ENCODE results near the genes CEP164, DSCAML1 and ARCN1.

GRCh38 chr11:117143433-117143761 lies 690 bp upstream of the PAFAH1B2 start:
- RRBS, result no CpG with 5 or more reads among the region's 3 CpGs

DNA sequence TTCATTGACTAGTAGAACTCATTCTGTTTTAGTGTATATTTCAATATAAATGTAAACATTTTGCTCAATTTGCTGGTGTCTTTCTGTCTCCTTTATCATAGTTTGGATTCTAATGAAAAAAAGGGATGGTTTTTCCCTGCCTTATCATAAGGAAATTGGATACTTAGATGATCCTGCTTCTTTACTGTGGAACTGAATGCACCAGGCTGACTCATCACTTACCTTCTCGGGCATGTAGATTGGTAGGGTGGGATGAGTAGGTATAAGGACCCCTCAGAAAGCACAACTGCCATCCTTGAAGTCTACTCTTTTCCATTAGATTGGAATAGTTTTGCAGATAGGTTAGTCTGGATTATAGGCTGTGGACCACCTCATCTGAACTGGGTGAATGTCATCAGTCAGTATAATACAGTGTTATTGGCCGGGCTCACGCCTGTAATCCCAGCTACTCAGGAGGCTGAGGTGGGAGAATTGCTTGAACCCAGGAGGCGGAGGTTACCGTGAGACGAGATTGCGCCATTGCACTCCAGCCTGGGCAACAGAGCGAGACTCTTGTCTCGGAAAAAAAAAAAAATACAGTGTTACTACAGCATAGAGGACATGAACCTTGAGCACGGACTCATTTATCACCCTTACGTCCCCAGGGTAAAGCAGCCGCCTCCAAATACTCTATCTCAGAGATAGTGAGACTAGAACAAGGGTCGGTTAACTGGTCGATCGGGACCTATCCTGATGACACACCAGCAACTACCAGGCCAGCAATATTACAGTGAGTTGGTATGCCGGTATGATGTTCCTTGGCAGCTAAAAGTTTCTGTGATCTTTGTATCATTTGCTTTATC lies 7.3 kb upstream of the SIDT2 start:
- RRBS, result no CpG with 5 or more reads among the region's 16 CpGs

DNA sequence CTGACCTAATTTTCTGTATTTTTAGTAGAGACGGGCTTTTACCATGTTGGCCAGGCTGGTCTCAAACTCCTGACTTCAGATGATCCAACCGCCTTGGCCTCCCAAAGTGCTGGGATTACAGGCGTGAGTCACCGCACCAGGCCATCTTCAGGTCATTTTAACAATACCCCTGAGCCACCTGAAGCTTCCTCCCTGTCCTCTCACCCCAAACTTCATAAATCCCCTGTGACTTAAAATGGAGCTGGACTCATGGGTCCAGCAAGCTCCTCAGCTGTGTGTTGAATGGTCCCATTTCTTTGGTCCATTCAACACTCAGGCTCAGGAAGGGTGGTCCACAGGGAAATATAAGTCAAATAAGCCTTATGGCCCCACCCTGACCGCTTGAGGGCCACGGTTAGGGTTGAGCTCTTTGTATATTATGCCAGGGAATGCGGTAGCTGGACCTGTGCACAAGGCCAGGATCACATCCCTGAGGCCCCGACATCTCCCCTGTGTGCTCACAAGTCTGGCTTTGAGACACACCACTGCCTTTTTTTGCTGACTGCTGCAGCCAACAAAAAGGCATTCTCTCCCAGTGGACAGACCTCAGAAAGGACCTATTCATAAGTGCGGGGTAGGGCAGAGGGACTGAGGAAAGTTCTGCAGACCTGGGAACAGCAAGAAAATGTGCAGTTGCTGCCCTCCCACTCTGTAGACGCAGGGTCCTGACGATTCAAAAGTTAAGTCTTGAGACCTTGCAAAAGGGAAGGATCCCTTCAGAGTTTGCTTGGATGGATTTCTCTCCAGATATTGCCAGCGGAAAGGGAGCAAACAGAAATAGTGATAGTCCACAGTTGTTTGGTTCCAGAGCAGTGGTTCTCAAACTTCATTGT lies 3.5 kb upstream of the SIDT2 start:
- RRBS, result no CpG with 5 or more reads among the region's 12 CpGs

GRCh38 chr11:117189440-117190113 lies 9.6 kb upstream of the TAGLN start:
- RRBS, result no CpG with 5 or more reads among the region's 17 CpGs

GRCh38 chr11:117203733-117203930 lies 4.5 kb downstream of the TAGLN start:
- RRBS, result no CpG with 5 or more reads among the region's 3 CpGs

DNA sequence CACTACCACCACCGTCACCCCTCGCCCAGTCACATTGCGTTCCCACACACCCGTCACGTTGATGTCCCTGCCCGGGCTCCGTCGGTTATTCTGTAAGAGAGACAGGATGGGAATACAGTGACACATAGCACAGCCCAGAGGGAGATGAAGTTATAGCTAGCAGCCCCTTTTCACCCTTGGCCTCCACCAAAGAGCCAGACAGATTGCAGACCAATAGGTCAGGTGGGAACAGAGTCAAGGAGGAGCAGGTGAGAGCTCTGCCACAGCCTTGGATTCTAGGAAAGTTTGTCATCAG lies 3.7 kb downstream of the PCSK7 start:
- RRBS, result no CpG with 5 or more reads among the region's 8 CpGs

- RRBS, result 2% methylated on average over 7 of the region's 66 CpGs
These were observed at the start of gene CEP164 for GRCh38 chr11:117327528-117328408. Gene CEP164 (plus strand): TSS chr11:117327854.

GRCh38 chr11:117328409-117328801 lies 751 bp downstream of the CEP164 start:
- RRBS, result no CpG with 5 or more reads among the region's 12 CpGs

DNA sequence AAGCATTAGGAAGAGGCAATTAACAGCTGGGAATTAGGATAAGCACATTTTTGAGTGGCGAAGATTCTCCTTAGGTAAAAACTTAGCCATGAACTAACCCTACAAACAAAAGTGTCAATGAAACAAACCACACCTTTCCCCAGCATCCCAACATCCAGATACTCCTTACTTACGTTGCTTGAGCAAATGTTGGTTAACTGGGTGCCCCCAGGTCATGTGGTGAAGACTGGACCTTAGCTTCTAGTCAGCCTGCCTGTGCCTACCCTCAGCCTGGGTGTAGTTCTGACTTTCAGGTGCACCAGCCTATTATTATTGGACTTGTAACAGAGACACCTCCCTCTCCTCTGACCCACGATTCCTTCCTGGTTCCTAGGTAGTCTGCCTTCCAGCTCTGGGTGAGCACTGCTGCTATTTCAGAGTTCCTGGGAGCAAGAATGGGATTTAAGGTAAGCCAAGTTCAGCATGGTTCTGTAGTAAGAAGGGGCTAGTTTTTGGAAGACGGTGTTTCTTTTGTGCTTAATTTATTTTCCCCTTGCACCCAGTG lies 138.3 kb downstream of the DSCAML1 start:
- RRBS, result no CpG with 5 or more reads among the region's 4 CpGs

DNA sequence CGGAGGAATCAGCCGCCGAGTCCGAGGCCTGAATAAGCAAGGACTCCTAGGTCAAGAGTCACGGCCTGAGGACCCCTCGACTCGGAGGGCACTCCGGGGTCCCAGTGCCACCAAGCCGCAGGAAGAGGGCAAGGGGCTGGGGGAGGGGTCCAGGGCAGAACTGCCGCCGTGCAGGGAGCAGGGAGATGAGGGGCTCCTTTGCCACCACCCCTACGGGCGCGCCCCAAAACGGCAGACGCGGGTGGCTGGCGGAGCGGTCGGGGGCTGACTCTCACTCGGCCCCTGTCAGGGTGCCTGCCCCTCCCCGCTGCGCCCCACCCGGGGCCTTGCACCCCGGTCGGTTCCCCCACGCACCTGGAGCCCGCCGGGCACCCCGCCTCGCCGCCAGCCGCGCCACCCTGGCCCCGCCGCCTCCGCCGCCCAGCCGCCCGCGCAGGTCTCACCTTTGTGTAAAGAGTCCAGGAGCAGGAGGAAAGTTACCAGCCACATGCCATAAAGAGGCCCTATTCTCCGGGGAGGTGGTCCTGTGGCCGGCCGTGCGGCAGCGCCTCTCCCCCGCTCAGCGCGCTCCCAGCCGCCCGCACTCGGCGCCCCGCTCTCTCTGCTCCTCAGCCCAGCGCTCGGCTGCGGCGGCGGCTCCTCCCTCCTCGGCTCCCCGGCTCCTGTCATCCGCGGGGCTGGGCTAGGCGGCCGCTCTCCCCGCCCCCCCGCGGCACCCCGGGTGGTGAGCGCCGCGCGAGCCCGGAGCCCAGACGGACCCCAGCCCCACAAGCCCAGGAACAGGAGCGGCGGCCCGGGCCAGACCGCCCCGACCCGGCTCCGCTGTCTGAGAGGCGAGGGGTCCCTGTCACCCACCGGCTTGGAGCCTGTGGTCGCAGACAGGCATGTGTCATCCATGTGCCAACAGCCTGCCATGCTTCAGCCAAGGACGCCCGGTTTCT lies at the start of gene DSCAML1:
Gene DSCAML1, minus strand, starts transcription at position 626 of the 941 bp plus-strand sequence.
- RRBS, result 5% methylated on average over 18 of the region's 87 CpGs

- RRBS, result 2% methylated on average over 3 of the region's 27 CpGs
These were observed 849 bp downstream of the FXYD6 start for GRCh38 chr11:117875326-117876291.

DNA sequence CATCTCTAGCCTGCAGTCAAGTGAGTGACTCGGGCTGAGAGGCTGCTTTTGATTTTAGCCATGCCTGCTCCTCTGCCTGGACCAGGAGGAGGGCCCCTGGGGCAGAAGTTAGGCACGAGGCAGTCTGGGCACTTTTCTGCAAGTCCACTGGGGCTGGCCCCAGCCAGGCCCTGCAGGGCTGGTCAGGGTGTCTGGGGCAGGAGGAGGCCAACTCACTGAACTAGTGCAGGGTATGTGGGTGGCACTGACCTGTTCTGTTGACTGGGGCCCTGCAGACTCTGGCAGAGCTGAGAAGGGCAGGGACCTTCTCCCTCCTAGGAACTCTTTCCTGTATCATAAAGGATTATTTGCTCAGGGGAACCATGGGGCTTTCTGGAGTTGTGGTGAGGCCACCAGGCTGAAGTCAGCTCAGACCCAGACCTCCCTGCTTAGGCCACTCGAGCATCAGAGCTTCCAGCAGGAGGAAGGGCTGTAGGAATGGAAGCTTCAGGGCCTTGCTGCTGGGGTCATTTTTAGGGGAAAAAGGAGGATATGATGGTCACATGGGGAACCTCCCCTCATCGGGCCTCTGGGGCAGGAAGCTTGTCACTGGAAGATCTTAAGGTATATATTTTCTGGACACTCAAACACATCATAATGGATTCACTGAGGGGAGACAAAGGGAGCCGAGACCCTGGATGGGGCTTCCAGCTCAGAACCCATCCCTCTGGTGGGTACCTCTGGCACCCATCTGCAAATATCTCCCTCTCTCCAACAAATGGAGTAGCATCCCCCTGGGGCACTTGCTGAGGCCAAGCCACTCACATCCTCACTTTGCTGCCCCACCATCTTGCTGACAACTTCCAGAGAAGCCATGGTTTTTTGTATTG lies 13.7 kb downstream of the IL10RA start:
- RRBS, result no CpG with 5 or more reads among the region's 5 CpGs

DNA sequence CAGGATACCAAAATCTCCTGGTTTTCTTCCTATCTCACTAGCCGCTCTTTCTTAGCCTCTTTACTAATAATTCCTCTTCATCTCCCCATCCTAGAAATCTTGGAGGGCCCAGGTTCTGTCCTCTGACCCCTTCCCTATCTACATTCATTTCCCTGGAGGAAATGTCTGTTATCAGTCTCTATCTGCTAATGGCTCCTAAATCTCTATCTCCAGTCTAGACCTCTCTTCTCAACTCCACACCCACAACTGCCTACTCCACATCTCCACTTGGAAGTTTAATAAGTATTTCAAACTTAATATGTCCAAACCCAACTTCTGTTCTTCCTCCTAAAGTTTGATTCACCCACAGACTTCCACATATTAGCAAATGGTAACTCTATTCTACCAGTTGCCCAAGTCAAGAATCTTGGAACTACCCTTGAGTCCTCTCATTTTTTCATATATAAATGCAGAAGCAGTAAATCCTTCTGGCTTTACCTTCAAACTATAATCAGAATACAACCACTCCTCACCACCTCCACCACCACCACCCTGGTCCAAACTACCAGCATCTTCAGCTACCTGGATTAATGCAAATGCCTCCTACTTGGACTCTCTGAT lies 6.6 kb upstream of the JAML start:
- RRBS, result no CpG with 5 or more reads among the region's 1 CpG

GRCh38 chr11:118473250-118474351 lies 37.3 kb downstream of the KMT2A start:
- RRBS, result no CpG with 5 or more reads among the region's 13 CpGs

DNA sequence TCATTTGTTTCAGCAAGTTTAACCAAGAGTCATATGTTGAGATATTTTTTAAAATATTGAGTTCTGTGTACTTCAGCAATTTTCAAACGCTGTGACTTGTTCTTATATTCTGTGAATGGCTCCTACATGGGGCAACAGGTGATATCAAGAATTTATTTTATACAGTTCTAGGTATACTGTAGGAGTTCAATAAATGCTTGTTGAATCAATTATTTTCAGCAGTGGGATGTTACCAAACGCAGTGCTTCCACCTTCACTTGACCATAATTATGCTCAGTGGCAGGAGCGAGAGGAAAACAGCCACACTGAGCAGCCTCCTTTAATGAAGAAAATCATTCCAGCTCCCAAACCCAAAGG lies 31.8 kb upstream of the TTC36 start:
- RRBS, result no CpG with 5 or more reads among the region's 3 CpGs

- RRBS, result no CpG with 5 or more reads among the region's 7 CpGs
These were observed 16.6 kb upstream of the TTC36 start for GRCh38 chr11:118510422-118511407.

- RRBS, result no CpG with 5 or more reads among the region's 51 CpGs
These were observed 781 bp upstream of the TMEM25 start for GRCh38 chr11:118530008-118530813.

GRCh38 chr11:118572238-118572568 lies at the start of gene ARCN1:
Gene ARCN1 (plus strand): TSS chr11:118572409.
- RRBS, result 3% methylated on average over 6 of the region's 22 CpGs

DNA sequence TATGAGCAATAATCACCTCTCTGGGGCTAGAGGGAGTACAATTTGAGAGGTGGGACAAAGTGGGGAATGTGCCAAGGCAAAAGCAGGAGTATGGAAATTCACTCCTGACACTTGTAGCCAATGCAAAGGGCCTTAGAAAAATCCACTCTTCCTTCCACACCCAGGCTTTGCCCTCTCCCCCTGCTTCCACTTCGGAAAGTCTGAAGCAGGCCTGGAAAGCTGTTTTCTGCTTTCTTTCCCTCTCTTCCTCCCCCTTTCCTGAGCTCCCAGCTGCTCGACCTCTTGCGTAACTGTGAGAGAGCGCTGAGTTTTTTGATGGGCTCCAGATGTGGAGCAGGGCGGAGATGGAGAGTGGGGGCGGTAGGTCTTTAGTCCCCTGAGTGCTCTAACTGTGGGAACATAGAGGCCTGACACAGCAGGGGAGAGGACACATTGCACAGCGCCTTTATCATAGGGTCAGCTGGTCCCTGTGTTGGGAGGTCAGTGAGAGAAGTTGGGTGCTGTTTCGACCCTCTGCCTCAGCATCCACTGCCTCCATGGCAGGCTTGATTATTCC lies 2.0 kb upstream of the PHLDB1 start:
- RRBS, result no CpG with 5 or more reads among the region's 8 CpGs